Epithelial cell of prostate (primary cell): Measurements from ENCODE around the gene SLITRK1.

GRCh38 chr13:75792341-75792969 lies 156.3 kb downstream of the LMO7 start:
- RRBS: no CpG with 5 or more reads among the region's 4 CpGs

- RRBS: no CpG with 5 or more reads among the region's 9 CpGs
Observed at GRCh38 chr13:75806098-75806474, 170.0 kb downstream of the LMO7 start.

DNA sequence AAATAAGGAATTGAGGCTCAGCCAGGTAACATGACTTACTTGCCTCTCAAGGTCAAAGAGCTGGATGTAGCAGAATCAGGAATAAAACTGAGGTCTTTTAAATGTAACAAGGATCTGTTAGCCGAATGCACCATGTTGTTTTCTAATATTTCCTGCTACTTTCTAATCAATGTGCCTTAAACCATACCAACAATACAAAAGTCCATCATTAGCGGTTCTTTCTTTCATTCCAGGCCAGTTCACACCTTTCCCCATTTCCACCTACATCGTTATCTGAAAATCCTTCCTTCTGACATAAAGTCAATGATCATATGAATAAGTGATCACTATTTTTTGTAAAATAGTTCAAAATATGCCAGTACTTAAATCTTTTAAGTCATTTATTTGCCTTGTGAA lies 6.8 kb downstream of the CLN5 start:
- RRBS: no CpG with 5 or more reads among the region's 3 CpGs

DNA sequence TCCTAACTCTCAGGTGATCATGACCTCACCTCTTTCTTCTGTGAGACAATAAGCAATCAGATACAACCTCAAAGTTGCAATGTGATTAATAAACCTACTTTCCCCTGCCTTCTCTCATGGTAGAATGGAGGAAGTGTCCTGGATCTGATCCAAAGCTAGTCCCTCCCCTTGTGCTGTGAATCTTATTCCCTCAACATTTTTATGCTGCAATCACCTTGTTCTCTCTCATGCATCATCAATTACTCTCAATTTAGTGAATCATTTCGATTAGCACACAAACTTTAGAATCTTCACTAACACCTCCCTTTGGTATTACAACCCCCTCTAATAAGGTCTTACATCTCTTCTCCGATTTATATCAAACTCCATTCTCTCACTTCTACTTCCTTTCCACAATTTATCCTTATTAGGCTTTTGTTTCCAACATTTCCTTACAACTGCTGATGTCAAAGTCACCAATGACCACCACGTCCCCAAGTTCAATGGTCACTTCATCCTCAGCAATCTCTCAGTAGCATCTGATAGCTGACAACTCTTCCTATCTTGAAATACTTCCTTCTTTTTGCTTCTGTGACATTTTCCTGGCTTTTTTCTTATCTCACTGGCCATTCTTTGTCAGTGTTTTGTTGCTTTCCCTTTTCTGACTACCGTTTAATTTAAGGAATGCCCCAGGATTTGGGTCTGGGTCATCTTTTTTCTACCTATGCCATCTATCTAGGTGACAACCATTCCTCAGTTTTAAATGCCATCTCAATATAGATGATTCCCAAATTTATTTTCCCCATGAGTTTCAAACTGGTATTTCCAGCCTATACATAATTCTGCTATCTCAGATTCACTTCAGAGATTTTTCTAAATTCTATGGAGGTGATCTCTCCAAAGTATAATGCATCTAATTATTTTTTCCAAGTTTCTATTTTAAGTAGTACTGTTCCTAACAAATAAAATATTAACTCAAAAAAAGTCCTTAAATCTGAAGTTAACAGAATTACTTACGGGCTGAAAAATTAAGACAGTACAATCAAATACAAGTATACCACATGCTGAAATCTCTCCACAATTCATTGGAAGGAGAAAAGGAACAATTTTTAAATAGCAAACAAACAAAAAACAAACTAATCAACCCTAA lies 118.2 kb upstream of the FBXL3 start:
- RRBS: no CpG with 5 or more reads among the region's 5 CpGs

- RRBS: no CpG with 5 or more reads among the region's 2 CpGs
Observed at GRCh38 chr13:77157881-77158242, 130.9 kb upstream of the FBXL3 start.

DNA sequence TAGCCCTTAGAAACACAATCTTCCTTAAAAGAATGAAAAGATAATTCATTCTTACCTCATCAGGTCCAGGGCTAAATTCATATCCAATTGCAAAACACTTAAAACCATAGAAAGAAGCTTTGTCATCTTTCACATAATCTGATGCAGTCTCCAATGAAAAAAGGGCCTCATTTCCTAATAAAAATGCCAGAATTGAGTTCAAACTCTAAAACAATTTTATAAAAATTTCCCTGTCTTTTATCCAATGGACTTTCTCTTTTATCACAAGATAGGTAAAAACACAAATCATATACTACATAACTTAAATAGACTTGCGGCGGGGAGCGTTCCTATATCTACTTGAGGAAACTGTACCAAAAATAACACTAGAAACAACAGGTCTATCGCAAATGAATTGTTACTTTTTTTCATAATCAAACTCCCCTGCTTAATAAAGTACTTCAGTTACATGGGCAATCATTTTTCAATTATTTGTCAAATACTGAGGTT lies 138.3 kb upstream of the FBXL3 start:
- RRBS: no CpG with 5 or more reads among the region's 4 CpGs

DNA sequence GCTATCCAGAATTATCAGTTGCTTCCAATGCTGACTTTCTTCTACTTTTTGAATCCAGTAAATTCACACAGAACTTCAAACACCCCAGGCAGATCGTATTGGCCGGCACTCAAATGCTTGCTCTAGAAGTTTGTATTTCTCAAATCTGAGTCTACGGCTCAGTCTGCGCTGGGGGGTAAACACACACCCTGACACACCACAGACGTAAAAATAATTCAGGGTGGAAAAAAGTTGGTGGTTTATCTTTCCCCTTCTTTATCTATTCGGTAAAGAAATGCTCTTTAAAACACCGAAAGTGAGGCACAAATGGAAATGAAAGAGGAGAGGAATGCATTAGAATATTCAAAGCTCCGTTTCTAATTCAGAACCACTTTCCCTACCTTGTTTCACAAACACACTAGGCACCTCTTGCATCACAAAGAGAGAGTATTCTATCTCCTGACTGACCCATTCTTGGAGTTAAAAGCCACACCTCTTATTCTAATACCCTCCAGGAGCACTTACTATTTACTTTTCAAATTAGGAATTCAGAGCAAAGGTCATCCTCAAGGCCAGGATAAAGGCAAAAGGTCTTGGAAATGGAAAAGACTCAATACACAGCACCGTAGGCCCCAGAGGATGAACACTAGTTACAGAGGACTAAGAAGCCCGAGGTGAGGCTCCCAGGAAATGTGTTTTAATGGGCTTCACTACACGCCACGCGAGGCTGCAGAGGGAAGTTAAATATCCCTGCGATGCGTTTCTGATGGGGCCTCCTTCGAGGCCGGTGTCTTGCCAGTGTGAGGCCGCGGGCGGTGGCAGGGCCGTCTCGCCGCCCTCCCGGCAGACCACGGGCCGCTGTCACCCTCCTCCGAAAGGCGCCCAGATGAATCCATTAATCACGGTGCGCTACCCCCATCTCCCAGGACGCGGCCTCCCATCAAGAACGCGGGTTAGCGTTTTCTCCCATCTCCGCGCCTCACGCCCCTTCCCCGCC lies 673 bp downstream of the OBI1 start:
- RRBS: under 1% methylated on average over 8 of the region's 39 CpGs

- RRBS: 5% methylated on average over 1 of the region's 15 CpGs
Observed at GRCh38 chr13:79481590-79482197, 739 bp downstream of the NDFIP2 start.

GRCh38 chr13:80086379-80086800 lies 254.5 kb downstream of the SPRY2 start:
- RRBS: no CpG with 5 or more reads among the region's 1 CpG

DNA sequence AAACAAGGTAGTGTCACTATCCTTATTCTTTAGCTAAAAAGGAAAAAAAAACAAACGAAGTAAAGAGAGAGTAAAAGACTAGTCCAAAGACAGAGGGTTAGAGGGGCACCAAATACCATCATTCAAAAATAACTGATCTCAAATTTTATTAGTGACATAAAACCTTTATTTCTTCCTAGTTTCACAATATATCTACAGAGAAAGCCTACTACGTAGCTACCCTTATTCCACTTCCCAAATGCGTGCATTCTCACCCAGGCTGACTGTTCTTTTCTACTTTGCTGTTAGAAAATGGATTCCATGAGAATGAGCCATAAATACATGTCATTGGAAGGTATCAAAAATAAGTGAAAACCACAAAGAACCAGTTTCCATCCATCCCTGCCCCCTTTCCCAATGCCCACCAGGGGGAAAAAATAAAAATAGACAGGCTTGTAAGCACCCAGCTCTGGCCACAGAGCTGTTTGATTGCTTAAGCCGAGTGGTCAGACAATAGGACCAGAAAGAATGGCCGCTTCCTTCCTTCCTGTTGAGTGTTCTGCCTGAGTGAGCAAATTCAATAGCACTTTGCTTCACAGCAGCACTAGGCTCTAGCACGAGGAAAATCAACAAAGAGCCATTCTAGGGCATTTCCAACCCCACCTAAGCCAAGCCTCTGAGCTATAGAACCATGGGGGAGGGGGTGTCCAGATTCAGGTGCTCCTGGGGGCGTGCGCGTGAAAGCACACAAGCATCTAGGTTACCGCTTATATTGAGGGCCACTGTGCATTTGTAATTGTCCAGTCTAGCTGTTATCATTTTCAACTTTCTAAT lies 64.6 kb downstream of the SPRY2 start:
- RRBS: no CpG with 5 or more reads among the region's 10 CpGs

GRCh38 chr13:82153601-82153835 lies 1728.8 kb downstream of the SLITRK1 start:
- RRBS: no CpG with 5 or more reads among the region's 2 CpGs

DNA sequence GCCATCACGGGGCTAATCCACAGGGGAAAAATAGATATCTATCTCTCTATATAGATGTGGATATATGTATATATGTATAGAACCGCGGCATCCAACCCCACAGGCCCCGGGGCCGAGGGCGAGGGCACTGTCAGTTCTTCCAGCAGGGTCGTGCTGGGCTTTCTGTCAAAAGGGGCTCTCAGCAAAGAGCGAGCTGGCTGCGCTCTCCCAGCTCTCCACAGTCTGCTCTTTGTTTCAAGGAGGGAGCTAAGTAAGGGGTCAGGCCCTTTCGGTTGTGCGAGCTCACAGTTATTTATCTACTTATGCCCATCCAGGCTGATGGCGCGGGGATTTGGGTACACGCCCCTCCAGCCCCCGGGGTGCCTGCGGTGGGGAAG lies 3.3 kb downstream of the SLITRK1 start:
- RRBS: no CpG with 5 or more reads among the region's 16 CpGs

- RRBS: no CpG with 5 or more reads among the region's 13 CpGs
Observed at GRCh38 chr13:83882258-83882566, at the start of gene SLITRK1. Gene SLITRK1 (minus strand): TSS chr13:83882474.

GRCh38 chr13:83941491-83942321 lies 59.4 kb upstream of the SLITRK1 start:
- RRBS: no CpG with 5 or more reads among the region's 6 CpGs

GRCh38 chr13:83995922-83996332 lies 113.7 kb upstream of the SLITRK1 start:
- RRBS: no CpG with 5 or more reads among the region's 7 CpGs

GRCh38 chr13:85363201-85364012 lies 435.8 kb downstream of the SLITRK6 start:
- RRBS: 80% methylated on average over 8 of the region's 35 CpGs

DNA sequence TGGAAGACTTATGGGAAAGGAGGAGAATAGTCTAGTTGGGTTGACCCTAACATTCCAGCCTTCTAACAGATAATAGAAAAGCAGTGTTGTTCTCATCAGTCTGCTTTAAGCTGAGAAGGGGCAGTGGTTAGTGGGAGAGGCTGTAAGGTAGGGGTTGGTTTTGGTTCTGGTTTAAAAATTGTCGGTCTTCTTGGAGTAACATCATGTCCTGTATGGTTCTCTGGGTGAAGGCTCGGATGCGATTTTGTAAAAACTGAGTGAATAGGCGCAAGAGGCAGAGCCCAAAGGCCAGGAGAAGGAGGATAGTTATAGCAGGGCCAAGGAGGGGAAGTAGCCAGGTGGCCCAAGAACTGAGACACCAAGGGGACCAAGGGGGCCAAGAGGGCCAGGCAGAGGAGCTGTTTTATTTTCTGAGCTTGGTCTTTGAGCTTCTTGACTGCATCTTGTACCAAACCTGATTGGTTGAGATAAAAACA lies 913.5 kb upstream of the SLITRK5 start:
- RRBS: no CpG with 5 or more reads among the region's 4 CpGs

DNA sequence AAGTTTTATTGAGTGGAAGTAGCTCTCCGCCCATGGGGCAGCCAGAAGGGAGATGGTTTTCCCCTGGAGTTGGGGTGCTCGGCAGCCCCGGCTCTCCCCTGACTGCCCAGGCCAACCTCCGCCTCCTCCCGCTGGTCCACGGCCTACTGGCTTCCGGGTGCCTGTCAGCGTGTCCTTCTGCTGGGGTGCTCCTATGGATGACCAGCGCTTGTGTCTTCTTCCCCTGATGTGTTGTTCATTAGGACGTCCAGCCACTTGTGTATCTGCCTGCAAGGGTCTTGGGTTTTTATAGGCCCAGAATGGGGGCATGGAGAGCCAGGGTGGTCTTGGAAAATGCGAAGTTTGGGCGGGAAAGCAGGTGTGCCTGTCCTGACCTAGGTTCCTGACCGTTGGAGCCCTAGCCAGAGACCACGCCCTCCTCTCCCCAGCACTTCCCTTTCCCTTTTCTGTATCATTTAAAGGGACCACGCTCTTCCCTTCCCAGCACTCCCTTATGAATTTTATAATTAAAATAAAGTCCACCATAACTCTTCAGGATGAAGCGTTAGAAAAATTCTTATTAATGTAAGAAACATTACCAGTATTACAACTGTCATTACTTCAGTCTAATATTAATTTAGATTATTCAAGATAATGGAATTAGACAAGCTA lies 139.8 kb downstream of the SLITRK5 start:
- RRBS: 93% methylated on average over 5 of the region's 16 CpGs

DNA sequence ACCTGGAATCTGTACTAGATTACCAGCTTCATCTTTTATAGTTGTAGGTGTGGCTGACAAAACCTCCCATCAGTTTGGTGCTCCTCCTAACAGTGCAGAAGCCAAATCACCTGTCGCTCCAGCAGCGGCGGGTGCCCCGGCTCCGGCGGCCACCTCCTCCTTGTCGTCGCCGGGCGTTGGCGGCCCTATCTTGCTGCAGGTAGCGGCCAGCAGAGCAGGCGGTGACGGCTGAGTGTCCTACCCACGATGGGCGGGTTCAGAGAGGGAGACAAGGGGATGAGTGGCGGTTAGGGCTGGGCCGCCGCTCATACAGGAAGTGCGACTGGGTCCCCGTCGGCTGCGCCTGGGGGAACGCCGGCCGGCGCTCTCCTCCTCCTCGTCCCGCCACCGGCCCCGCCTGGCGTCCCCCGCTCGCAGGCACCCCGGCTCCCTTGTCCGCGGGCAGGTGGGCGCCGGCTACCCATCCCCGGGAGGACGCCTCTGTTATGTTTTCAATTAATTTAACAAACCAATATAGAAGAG lies 1691.9 kb downstream of the SLITRK5 start:
- RRBS: 85% methylated on average over 6 of the region's 41 CpGs